Camera-type eye (tissue), 1 donor: ENCODE measurements around a stretch of chr15.

DNA sequence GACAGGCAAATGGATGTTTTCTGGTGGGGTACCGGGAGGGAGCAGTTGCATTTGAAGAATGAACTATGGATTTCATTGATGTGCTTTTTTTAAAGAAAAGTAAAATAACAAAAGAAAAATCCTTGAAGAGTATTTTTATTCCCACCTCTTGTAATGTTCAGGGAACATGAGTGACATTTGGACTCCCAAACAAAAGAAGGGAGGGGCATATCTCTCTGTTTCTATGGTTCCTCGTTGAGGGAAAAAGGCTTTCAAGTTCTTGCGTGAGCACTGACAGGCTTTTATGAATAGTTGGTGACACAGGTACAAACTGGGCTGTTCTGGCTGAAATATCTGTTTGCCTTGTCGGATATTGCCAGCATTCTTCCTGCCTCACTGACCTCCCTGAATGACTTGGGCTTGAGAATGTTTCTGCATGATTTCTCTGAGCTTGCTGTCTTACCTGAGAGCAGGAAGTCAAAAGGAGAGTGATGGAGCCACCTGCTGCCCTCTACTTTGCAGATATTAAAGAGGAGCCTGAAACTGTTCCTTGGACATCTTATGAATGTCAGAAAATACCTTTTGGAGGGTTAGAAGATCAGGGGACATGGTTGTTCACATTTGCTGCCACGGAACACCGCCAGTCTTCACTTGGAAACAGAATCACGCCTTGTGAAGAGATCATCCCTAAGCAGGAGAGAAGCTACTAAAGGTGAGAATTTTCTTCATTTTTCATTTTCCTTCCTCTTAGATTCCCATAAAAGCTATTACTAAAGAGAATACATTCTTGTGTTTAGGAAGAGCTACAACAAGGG, 4.8 kb downstream of the GCNT3 start:
- RAMPAGE, long total RNA, result no peak

DNA sequence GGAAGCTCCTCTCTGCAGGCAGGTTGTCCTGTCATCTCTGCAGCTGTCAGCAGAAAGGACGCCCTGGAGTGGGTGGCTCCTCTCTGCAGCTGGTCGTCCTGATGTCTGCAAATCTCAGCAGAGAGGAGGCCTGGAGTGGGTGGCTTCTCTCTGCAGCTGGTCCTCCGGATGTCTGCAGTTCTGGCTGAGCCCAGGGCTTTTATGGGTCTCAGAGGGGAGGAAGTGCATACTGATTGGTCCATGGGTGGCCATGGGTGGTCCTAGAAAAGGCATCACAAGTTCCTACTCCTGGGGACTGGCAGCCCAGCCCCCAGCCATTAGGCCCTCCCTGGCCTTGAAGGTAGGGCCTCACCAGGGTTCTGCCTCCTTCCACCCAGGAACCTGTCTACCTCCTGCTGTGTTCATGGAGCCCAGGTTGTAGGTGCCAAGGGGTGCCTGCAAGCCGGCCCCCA, 102.7 kb upstream of the BNIP2 start:
- RAMPAGE, long total RNA, result no peak

DNA sequence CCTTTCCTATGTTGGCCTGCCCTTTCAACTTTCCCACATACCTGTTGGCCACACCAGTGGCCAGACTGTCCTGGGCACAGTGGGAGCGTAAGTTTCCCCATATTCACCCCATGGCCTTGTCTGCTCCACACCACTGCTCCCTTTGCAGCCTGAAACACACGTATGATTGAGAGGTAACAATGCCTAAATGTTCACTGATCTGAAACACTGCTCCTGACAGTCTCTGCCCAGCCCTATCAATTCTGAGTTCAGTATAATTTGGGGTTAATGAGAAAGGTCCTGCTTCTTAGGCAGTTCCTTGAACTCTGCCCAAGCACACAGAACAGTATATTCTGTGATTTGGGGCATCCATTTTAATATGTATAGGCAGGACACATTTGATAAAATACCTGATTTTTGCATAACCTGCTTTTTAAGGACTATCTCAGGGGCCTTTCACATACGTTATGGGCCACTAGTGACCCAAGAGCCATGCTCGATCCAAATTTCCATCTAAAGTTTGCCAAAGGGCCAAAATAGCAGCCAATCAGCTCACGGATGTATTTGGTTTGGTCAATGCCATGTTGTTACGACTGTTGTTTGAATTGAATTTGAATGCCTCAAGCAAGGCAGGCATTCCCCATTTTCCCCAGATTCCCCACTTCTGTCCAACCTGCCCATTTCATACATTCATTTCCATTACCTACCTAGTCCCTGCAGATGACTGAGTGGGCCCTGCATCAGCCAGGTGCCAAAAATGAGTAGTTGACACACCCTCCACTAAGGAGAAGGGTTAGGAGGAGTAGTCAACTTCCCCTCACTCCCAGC, 52.0 kb downstream of the ANXA2 start:
- RAMPAGE, long total RNA, result no peak

- RAMPAGE, long total RNA, result no peak
Measured at GRCh38 chr15:60347815-60348200, 50.0 kb downstream of the ANXA2 start.

GRCh38 chr15:60368629-60369805, 28.8 kb downstream of the ANXA2 start:
- RAMPAGE, long total RNA, result no peak

- RAMPAGE, long total RNA, result no peak
Measured at GRCh38 chr15:60423573-60424029, 25.8 kb upstream of the ANXA2 start.

DNA sequence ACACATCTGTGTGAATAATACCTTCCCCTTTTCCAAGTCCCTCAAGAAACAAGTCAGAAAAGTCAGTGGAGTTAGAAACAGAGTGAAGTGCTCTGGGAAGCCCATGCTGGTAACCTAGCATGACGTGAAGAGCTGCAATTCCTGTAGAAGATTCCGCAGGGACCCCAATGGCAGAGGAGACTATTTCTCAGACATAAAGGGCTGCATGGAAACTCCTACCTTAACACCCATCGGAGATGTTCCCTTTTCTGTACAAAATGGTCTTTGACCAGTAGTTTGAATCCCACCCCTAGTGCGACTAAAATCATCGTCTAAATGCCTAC, 16.5 kb upstream of the ICE2 start:
- RAMPAGE, long total RNA, result no peak

- RAMPAGE, long total RNA, result no peak
Measured at GRCh38 chr15:60496330-60497250, 17.6 kb upstream of the ICE2 start.

DNA sequence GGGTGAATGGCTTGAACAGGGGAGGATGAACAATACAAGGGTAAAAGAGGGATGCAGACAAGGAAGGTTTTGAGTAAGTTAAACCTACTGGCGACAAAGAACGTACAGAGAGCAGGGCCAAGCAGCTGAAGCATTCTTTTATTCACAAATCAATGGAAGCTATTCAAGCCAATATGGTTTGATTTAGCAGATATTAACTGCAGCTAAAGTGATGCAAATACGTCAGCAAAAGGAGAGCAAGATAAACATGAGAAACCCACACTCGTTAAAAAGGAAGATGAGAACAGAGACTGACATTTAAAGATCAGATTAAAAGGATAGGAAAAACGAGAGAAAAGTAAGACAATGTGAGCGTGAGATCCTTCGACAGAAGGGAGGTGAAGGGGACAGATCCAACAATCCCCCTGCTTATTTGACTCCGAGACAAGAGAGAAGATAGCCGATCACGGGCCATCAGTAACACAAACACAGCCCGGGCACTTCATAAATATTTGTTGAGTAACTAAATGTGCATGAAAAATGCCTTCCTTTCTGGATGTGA, 90.8 kb upstream of the ICE2 start:
- RAMPAGE, long total RNA, result no peak

DNA sequence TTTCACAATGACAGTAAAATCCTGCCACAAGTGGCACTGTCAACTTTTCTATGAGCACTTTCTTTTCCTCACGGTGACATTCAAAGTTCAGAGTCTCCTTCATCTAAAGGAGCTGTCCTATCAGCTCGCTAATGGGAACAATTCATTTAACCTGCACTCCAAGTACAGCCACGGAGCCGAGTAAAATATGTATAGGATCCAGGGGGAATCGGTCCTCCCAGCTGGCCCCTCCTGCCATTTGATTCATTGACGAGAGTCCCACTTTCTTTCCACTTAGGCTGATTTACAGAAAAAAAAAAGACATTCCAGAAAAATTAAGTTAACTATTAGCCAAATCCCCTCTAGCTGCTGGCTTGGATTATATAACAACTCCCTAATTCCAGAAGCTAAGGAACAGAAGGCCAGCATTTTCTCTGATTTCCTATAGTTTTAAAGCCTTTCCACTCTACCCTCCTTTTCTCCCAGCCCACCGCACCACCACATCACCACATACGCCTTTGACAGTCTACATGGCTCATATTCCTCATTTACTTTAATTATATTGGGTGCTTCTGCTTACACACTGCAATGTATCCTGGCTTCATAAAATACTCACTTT, 217.2 kb upstream of the ICE2 start:
- RAMPAGE, long total RNA, result no peak

GRCh38 chr15:60757825-60758261, 278.9 kb upstream of the ICE2 start:
- RAMPAGE, long total RNA, result no peak

DNA sequence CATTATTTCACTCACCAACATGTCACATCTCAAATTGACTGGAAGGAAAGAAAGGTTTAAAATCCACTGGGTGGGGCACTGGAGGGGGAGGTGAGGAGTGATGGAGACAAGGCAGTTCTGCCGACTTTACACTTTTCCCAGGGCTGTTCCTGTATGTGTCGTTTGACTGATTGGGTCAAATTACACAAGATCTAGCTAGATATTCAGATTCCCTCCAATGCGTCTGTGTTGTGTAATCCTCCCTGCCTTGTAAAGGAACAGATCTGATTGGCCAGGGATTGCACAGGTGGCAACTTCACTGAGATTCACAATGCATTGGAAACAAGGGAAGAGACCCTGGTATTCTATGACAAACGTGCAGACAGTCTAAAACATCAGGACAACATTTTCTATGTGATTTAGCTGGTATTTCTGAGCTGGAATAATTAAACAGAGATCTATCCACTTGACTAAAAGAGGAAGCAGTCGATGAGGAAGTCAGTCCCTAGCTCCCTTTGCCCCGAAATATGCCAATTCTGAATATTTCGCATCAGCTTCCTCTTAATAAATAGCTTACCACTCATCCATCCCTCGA, 313.0 kb downstream of the RORA start:
- RAMPAGE, long total RNA, result no peak

DNA sequence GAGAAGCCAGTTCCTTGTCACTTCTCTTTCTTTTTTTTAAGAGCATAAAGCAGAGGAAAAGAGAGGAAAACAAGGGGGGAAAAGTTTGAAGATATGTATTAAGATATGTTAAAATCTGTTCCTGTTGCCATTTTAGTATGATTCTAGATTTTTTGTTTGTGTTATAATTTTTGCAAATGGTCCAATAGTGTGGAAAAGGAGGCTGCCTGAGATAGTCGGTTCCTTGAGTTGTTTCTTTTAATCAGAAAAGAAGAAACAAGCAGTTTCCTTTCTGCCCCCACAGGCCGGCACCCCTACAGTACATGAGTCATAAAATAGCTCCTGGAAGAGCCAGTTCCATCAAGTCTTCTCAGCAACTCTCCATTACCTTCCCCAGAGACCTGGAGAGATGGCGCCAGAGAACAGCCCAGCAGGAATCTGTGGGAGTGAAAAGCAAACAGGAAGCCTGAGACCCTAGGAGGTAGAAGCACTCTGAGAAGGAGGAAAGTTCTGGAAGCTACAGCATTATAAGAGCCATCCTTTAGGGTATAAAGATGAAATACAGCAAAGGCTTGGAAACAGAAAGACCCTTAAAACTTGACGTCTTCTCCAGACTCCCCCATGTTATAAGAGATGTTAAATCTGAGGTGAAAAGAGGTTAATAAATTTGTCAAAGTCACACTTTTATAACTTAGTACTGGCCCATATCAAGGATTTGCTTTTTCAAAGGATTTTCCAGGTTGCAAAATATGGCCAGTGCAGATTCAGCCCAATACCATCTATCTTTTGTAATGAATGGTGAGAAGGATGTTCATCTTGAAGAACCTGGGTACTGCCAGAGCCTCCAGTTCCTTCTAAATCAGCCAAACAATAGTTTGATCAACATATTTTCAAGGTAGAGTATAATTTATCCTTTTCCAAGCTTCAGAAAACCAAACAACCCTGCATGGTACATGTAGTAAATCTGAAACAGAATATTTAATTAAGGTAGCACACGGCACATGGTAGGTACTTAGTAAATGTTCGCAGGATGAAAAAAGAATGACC, 72.7 kb downstream of the RORA start:
- RAMPAGE, long total RNA, result no peak

GRCh38 chr15:61195736-61196308, 33.3 kb downstream of the RORA start:
- RAMPAGE, long total RNA, result no peak

DNA sequence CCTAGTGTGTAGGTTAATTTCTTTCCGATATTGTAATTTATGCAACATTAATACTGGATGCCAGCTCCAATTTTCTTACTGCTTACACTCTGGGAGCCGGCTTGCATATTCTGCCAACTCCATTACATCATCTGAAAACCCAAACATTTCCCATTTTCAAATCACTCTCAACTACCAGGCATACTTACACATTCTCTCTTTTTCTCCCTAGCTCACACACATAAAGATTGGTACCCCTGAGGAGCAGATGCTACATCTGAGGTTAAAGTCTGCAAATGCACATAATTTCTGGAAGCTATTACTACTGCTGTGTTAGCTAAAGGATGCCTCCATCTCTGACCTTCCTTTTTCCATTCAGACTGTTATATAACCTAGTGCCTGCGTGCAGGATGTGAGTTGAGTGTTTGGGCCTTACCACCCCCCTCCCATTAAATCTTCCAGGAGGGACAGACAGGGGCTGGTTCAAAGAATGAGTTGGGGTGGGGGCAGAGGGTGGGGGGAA, 2.7 kb downstream of the RORA start:
- RAMPAGE, long total RNA, result no peak

GRCh38 chr15:61389723-61390078, 160.6 kb upstream of the RORA start:
- RAMPAGE, long total RNA, result no peak

DNA sequence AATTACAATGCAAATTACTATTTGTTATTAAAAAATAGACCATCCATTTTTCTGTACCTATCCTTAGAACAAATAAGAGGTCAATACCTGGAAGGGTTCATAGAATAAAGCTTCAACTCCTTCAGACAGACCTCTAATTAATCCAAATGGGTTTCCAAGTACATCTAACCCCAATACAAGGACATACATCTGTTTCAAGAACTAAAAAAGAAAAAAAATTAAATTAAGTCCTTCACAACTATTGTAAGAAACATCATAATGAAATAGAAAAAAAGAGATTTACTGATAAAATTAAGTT, 184.7 kb downstream of the VPS13C start:
- RAMPAGE, long total RNA, result no peak

DNA sequence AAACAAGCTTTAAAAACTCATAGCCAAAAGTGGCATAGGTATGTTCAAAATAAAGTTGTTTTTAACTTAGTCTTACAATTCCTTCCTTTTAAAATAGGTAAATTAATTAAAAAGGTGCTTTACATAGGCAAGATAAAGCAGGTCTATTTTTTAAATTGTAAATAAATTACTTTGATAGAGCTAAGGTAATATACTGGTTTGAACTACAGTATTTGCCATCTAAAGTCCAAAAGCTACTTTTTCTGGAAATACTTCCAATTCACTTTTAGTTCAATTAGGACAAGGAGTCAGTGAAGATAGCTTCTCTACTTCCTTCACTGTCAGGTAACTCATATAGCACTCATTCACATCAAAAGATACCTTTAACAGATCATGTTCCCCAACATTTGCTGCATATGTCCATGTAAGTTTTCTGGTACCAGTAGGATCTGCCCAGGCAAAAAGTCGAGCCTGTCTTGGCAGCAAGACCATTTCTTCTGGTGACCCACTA, 153.3 kb downstream of the VPS13C start:
- RAMPAGE, long total RNA, result no peak

- RAMPAGE, long total RNA, result no peak
Measured at GRCh38 chr15:62164565-62165130, 437 bp downstream of the C2CD4B start.

DNA sequence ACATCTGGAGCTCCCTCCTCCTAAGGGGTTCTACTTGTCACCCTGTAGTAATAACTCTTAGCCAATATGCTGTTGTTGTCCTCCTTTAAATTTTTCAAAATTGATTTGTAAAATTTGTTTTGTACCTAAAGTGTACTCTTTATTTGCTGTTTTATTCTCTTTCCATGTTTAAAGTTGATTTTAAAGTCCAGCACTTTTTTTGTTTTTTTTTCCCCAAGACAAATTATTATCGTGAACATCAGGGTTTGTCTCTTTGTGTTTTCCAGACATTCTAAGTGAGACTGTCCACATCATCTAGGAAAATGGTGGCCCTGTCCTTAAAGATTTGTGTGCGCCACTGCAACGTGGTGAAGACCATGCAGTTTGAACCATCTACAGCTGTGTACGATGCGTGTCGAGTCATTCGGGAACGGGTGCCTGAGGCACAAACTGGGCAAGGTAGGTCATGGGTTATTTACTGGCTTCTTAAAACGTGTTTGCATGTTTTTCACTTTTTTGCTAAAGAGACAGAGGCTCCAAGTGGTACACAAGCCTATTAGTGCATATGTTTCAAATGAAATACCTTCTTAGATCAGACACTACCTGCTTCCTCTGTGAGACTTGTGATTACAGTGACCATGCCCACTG, 256.8 kb downstream of the TLN2 start:
- RAMPAGE, long total RNA, result no peak